ENCODE data around the gene PXDN.

- PRO-cap = no peak
These were observed 5.7 kb downstream of the FAM110C start for GRCh38 chr2:40460-41190.

DNA sequence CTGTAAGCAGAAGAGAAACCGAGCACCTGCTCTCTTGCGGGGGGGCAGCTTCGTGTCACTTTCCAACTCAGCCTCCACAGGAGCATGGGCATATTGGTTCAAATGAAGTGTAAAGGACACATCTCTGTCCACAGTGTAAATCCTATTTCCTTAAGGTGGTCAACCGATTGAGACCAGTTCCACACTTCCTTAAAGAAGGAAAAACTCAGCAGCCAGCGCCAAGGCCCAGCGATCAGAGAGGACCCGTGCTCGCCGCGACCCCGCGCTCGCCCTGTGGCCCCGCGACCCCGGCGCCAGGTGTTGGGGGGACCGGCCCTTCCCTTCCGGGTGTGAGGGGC is 678 bp downstream of the SH3YL1 start:
- PRO-cap = no peak

DNA sequence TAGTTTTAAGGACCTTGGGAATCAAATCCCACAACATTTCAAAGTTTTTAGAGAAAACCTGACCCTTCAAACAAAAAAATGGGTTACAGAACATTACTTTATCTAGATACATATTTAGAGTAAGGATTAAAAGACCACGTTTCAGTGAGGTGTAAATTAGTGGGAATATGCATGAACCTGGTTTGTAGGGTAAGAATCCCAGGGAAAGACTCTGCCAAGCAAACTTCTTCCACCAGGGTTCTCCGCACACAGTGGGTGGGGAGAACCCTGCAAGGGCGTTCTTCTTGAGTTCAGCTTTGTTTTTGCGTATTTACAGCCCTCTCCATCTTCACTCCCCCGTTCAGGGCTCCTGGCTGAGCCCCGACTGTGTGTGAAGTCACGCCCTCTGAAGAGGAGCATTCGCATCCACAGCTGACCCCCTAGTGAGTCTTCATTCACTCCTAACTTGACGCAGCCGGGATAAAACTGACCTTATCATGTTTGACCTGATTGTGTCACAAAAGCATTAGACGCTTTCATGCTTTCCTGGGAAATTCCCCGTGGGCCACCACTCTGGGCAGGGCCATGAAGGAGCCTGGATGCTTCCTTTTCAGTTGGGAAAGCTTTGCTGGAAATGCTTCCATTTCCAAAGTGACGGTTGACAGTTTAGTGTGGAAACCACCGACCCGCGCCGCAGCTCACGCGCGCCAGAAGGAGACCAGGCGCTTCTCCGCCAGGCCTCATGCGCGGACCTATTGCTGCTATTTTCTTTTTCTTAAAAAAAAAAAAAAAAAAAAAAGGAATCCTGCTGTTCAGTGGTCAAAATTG is 995 bp downstream of the ALKAL2 start:
- PRO-cap = no peak

DNA sequence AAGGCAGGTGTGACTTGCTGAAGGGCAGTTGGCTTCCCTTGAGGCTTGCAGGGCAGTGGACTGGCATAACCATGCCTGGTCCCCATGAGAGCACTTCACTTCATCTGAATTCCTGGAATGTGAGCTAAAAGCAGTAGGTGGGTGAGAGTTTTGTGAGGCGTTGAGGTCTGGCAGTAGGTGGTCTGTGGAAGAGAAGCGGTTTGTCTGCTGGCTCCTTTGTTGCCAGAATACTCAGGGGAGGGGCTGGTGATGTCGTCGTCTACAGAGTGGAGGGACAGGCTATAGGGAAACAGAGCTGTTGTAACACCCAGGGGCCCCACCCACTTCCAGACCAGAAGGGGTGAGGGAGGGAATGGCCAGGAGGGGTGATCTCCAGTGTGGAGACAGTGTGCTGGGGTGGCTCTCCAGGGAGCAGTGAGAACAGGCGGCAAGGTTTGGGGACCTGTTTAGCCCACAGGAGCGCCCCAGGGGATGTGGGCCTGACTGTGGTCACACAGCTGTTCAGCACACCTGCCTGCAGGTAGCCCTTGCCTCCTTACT is 21.4 kb upstream of the ALKAL2 start:
- PRO-cap = no peak

GRCh38 chr2:430578-431114 is 142.8 kb upstream of the ALKAL2 start:
- PRO-cap = no peak

GRCh38 chr2:635807-636388 is 41.3 kb downstream of the TMEM18 start:
- PRO-cap = no peak

DNA sequence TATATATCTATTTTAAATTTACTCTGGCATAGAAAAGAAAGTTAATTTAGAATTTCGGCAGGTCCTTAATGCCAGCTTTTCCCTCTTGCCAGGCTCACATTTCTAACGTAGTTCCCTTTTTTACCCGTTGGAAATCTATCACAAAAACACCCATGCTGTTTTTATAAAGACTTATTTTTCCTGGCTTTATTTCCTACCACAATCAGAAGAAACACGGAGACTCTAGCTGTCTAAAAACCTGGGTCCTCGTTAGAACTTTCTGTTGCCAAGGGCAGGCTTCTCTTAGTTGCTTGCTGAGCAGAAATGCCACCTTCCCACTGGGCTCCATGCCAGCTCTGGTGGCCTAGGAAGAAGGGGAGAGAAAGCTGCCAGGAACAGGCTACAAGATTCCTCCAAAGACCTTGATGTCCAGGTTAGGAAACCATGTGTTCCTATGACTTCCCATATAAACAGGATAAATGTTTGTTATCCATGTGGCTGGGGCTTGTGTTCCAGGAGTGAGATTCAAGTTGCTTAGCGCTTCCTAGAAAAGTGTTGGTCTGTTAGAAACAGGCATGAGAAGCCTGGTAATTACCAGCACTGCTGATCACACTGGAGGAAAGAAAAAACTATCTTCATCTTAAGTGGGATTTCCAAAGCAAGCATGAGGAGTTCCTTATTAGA is 17.9 kb upstream of the TMEM18 start:
- PRO-cap = no peak

GRCh38 chr2:855084-855734 is 95.4 kb upstream of the SNTG2 start:
- PRO-cap = no peak

DNA sequence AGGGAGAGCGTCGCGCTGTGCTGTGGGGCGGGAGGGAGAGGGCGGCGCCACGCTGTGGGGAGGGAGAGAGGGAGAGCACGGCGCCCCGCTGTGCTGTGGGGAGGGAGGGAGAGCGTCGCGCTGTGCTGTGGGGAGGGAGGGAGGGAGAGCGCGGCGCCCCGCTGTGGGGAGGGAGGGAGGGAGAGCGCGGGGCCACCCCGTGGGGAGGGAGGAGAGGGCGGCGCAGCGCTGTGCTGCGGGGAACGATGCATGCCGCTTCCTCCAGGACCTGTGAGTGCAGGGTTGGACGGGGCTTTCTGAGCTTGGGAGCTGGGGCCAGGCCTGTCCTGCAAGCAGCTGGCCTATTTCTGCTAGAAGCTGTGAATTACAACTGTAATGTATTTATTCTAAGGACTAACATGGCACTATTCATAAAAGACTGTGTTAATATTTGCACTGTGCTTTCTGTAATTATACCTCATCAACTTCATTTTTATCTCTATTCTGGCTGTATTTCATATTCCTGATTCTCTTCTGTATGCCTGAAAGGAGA is 106.2 kb downstream of the SNTG2 start:
- PRO-cap = no peak

GRCh38 chr2:1366792-1367014 is 46.6 kb upstream of the TPO start:
- PRO-cap = no peak

DNA sequence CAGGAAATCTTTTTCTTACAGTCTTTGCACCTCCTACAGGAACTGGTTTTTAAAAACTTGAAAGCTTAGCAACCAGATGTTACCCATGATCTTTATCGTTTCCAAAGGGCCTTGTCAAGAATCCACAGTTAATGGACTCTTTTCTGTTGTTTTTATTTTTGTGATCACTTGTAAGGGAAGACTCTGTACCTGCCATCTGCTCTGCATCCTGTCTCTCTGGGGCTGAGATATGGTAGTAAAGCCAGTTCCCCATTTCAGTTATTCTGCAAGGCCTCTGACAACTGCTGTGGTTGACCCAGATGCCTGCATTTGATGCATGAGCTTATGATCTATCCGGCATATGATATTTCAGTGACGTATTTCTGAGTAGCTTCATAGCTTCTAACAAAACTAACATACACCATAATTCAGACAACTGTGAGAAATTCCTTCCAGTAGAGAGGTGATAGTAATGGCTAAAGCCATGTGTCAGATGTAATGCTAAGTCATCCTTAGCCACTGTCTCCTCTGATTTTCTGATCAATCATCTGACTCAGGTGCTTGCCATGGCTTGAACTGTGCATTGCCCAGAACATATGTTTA is 105.1 kb downstream of the TPO start:
- PRO-cap = no peak

DNA sequence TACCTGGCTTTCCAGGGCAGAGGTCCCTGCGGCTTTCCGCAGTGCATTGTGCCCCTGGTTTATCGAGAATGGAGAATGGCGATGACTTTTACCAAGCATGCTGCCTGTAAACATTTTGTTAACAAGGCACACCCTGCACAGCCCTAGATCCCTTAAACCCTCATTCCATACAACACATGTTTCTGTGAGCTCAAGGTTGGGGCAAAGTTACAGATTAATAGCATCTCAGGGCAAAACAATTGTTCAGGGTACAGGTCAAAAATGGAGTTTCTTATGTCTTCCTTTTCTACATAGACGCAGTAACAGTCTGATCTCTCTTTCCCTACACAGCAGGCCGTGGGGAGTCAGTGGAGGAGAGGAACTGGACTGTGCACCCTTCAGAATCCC is 147.7 kb downstream of the TPO start:
- PRO-cap = no peak

DNA sequence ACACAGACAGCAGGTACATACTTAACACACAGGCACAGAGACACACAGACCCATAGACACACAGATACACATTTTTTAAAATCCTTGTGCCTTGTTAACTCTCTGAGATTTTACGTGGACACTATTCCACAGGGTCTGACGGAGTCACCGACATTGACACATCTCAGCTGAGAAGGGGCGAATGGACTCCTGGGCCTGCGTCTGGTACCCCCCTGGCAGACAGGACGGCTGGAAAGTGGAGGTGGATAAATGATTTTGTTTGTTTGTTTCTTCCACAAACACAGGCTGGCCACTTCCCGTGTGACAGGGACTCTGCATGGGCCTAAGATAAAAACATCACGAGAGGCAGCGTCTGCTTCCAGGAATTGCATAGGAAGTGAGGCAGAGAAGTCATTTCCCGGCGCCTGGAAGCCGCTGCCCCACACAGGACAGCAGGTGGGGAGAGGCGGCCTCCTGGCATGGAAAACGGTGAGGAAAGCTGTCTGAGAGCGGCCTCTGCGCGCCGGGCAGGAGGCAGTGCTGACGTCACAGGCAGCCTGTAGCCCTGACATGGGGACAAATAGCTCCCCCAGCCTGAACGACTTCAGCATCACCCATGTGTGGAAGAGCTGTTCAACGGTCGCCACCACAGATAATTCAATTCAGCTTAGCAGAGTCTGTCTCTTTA is 139.3 kb downstream of the PXDN start:
- PRO-cap = no peak

DNA sequence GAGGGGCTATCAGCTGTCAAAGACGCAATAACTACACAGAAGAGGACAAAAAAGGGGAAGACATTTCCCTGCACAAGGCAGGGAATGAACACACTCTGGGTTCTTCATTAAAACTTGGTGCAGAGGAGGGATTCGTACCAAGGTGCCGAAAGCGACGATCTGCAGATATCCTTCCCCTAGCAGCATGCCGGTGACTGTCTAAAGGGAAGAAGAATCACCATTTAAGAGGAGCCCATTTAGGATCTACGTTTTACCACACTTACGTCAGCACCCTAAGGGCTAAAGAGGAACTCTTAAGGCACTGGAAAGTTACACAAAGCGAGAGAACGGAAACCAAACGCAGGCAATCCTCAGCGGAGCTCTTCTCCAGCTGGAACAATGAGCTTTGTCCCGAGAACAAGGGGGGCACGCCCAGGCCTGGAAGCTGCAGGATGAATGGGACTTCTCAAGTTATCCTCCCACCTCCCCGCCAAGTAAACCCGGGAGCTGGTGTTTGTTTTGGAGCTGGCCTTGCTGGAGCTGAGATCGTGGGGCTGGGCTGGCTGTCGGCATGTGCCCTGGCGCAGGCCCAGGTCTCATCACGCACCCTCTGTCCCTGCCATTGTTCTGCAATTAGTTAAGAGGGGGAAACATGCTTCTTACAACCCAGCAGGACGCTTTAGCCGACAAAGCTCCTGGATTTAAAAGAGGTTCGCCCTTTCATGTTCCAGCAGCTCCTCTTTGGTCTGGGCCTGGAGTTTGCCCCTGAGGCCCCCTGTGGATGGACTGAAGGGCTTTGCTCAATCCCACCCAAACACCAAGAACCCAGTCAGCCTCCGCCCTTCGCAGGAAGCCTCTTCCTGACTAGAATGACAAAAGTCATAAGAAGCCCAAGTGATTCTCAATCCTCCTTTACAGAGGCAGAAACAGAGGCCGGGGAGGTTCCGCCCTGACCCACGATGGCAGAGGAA is 36.4 kb downstream of the PXDN start:
- PRO-cap = bidirectional peak, plus-strand start at position 321 of the sequence, minus-strand start at position 196 of the sequence

- PRO-cap = no peak
These were observed 15.6 kb downstream of the PXDN start for GRCh38 chr2:1728669-1729222.

DNA sequence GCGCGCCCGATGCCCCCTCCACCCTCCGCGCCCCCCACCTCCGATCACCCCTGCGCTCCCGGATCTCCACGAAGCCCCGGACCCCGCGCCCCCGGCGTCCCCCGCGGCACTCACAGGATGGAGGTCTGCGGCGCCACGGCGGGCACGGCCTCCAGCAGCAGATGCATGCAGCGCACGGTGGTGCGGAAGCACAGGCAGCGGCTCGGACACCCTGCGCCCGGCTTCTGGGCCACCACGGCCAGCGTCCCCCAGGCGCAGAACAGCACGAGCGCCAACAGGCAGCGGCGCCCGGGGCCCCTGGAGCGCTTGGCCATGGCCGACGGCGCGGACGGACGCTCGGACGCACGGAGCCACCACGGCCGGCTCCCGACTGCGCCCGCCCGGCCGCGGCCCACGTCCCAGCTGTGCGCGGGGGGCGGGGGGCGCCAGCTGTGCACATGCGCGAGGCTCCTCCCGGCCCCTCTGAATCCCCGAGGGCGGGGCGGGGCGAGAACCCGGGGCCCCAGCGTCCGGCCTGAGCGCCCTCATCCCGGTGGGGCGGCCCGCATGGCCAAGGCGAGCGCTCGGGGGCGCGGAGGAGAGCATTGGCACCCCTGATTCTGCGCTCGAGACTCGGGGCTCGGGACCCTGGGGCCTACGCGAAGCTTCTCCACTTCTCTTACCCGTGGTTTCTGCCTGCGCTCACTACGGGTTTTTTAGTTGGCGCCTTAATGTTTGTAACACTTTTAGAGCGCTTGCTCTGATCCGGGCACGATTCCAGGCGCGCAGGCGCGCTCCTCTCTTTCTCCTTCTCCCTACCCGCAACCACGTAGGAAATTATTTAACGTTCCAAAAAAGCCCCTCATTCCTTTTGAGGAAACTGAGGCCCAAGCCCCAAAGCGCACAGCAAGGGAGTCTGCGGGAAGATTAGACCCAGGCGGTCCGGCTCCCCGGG is at the start of gene PXDN:
TSS of gene PXDN (minus strand) at position 374 of the 934 bp plus-strand sequence.
- PRO-cap = bidirectional peak, plus-strand start at position 527 of the sequence, minus-strand start at position 372 of the sequence

- PRO-cap = no peak
These were observed 71.9 kb upstream of the PXDN start for GRCh38 chr2:1816052-1816786.

- PRO-cap = no peak
These were observed 334.3 kb upstream of the MYT1L start for GRCh38 chr2:2665065-2666032.

- PRO-cap = no peak
These were observed 8.5 kb downstream of the EIPR1 start for GRCh38 chr2:3369058-3369525.

DNA sequence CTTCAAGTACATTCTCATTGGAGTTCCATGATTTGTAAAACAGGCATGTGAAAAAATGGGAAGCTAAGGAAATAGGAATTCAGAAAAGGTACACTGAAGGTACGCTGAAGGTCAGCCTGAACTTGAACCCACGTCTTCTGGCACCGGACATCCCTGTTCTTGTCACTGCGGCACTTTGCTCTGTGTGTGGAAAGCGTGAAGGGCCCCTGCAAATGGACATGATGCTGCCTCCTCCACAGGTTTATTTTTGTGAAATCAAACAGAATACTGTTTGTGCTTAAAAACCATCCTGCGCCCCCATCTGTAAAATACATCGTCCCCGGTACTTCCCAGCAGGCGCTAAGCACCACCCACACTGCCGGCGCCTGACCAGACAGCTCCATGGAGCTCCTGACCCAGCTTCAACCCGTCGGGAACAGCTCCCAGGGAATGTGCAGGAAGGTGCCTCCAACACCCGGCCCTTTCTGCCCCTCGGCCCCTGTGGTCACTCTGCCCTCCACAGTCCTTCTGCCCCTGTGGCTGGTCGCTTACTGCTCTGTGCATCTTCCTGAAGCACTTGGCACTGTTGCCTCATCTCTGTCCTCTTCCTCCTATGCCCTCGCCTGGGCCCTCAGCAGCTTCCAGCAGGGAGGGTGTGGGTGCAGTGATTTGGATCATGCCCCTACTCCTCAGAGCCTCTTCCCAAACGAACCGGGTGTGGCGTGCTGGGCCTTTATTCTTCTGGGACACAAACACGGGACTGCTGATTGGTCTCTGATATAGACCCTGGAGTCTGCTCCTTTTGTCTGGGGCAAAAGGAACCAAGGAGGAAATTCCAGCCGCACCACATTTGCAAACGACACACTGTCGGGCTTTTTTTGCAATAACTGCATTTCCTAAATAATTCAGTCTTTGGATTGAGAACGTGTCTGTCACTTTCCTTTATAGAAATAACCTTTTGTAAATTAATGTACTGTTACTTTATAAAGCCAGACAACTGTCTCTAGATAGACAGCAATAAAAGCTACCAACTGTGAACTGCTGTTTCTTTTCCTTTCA is 66.1 kb downstream of the ADI1 start:
- PRO-cap = no peak